Hair follicle dermal papilla cell (primary cell): ENCODE measurements around the gene C6orf226.

- CAGE, long polyA plus RNA = no peak
Measured at GRCh38 chr6:41712434-41713503, 22.6 kb downstream of the TFEB start.

DNA sequence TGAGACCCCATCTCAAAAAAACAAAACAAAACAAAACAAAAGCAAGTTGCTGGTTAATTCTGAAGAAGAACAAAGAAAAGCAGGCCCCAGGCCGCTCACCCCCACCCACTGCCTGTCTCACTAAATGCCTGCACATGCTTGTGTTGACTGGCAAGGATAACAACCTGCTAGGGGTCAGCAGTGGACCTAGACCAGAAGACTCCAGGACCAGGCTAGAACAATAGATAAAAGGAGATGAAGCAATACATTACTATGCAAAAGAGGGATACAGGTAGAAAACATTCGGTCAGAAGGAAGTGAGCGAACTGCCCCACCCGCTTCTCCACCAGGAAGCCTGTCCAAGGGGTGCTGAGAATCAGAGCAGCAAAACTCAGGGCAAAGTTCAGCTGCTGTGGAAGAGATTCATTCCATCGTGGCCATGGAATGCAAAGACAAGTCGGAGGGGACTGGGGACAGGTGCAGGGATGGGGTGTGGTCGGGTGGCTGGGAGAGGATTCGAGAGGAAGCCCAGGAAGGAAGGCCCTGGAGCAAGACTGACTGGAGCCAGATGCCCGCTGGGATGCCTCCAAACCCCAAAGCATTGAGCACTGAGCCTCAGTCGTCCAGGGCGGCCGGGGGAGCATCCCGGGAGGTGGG is 5.4 kb downstream of the PGC start:
- CAGE, long polyA plus RNA = no peak

DNA sequence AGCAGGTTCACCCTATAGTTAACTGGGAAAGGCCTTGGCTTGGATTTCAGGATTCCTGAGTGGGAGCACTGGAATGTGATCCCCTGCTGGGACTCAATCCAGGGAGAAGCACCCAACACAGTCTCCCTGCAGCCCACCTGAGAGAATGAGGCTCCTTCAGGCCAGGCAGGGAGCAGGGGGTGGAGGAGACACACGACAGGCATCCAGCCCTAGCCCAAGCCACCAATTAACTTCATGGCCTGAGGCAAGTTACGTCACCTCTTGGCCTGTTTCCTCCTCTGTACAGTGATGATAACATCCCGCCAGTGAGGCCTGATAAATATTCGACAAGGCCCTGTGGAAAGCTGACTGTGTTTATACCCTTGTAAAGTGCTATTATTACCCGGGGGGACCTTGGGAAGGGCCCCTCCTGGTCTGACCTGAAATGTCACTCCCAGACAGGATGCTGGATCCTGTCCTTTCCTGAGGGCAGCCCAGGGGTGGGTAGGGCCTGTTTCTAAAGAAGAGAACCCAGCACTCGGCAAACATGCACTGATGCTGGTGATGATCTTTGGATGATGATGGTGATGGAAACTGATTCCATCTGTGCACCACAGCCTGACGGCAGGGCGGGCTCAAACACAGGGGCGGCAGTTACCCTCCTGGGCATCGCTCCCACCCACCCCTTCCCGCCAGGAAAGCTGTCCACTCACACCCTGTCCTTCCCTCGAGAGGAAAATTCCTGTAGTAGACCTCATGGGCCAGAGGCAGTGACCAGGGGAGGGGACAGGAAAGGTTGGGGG is 12.4 kb downstream of the FRS3 start:
- CAGE, long polyA plus RNA = no peak

DNA sequence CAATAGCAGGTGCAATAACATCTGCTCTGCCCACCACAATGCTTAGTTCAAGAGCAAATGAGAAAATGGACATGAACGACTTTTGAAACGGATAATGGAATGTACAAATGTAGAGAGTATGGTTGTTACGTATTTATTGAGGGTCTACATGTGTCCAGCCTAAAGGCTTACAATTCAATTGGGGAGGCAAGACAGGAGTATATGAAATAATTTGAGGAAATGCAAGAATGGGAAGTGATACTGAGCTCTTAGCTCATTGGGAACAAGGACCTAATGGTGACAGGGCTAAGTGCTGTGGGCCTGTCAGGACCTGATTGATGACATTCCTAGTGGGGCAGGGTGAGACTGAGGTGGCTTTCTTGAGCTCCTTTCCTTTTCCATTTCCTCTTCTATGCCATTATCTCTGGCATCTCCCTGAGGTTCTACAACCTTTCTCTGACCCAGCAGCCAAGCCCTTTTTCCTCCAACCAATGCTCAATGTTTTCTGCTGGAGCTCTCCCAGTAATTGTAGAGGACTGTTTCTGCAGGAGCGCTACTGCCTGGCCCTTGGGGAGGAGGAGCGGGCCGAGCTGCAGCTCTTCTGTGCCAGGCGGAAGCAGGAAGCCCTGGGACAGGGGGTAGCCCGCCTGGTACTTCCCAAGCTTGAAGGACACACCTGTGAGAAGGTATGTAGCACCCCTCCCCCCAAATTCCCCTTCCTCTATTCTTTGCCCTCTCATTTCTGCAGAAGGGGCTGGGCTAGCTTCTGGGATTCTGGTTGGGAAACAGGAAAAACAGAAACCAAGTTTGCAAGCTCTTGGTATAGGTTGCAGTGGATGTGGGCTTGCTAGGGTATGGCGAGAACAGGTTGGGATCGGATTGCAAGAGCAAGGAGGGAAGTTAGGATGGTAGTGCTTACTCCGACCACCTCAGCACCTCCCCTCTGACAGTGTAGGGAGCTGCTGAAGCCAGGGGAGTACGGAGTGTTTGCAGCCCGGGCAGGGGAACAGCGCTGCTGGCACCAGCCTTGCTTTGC is 2.8 kb upstream of the TOMM6 start:
- CAGE, long polyA plus RNA = no peak

GRCh38 chr6:41858534-41858959 is 36.6 kb downstream of the USP49 start:
- CAGE, long polyA plus RNA = no peak

DNA sequence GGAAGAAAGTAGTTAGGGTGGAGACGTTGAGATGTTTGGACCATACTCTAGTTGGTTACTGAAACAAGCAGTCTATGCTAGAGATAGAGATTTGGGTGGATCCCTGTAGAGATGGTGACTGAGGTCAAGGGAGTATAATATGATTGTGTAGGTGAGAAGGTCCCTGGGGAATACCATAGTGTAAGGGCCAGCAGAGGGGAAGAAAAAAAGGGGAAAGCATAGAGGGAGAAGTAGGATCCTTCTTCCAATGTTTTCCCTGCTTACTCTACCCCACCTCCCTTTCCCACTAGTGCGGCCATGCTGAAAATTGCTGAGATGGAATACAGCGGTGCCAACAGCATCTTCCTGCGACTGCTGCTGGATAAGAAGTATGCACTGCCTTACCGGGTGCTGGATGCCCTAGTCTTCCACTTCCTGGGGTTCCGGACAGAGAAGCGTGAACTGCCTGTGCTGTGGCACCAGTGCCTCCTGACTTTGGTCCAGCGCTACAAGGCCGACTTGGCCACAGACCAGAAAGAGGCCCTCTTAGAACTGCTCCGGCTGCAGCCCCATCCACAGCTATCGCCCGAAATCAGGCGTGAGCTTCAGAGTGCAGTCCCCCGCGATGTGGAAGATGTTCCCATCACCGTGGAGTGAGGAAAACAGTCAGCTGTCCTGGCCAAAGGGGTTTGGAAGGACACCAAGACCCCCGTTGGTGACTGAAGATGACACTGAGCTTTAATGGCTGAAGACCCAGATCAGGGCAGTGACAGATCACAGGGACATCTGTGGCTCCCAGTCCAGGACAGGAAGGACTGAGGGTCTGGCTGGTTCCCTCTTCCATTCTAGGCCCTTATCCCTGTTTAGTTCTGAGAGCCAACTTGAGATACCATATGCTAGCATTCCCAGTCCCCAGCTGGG is 9.3 kb downstream of the CCND3 start:
- CAGE, long polyA plus RNA = no peak

DNA sequence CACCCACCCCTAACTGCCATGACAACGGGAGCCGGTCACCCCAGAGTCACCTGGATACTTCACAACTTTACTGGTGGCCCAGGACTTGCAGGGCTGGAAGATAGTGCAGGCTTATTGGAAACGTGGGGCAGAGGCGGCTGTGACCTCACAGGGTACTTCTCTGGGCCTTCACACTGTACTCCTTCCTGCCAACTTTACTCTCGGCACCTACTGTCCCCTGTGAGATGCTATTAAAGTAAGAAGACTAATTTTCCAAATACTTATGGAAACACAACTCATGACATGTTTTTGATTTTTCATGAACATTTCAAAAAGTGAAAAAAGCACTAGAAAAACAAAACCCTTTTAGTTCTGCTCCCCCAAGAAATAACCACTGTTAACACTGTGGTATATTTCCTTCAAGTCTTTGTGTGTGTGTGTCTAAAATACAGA is 19.0 kb upstream of the TAF8 start:
- CAGE, long polyA plus RNA = no peak

DNA sequence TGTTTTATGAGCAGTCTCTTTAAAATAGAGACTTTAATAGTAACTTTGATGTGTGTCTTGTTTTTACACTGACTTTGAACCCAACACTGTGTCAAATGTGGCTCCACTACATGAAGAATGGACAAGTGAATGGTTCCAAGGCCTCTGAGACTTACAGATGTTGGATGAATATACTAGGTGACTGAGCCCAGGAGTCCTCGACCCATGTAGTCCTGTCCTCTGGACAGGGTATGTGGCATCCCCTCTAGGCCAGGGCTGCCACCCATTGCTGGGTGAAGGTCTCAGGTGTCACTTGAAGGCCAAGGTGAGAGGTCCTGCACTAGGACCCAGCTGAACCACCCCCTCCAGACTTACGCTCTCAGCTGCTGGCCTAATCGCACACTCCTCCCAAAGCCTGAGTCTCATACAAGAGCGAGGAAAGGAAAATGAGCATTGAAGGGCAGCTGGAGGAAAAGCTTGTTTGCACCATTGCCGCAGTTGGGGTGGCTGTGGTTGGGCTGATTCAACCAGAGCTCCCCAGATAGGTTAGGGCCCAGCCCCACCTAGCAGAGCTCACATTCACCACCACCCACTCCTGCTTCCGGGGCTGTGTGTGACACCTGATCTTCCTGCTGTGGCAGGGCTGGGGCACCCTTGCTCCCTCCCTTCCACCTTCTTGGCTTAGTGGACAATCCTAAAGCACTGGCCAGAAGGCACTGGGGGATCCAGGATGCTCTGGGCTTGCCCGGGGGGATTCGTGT is 11.0 kb upstream of the TAF8 start:
- CAGE, long polyA plus RNA = no peak

DNA sequence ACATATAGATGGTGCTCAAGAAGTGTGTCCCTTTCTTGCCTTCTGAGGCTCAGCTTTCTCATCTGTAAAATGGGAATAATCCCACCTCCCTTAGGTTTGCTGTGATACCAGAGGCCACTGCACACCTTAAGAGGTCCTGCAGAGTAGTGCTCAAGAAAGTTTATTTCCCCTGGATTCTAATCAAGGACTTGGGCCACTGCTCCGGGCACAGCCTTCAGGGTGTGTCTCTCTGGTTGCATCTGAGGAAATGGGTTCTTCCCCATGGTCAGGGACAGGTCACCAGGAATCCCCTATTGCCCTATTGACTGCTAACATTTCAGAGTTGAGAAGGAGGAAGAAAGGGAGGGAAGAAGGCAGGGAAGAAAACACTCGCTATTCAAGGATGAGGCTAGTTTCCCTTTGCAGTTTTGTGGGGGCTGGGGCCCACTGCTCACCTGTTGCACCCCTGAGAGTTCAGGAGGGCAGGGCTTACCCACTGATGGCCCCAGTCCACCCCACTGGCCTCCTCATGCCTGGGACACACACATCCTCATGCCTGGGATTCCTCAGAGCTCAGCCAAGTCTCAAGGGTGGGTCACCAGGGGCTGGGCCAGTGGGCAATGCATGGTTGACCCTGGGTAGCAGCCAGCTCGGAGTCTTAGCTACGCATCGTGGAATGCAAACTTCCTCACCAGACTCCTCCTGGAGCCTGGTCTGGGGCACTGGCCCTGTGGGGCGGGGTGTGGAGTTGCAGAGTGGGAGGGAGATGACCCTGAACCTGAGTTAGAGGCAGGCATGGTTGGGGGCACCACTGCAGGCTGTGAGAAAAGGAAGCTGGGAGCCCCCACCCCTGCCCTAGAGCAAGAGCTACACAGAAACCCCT is 21.2 kb downstream of the C6orf132 start:
- CAGE, long polyA plus RNA = no peak

- CAGE, long polyA plus RNA = no peak
Measured at GRCh38 chr6:42137258-42137753, 5.1 kb downstream of the C6orf132 start.

DNA sequence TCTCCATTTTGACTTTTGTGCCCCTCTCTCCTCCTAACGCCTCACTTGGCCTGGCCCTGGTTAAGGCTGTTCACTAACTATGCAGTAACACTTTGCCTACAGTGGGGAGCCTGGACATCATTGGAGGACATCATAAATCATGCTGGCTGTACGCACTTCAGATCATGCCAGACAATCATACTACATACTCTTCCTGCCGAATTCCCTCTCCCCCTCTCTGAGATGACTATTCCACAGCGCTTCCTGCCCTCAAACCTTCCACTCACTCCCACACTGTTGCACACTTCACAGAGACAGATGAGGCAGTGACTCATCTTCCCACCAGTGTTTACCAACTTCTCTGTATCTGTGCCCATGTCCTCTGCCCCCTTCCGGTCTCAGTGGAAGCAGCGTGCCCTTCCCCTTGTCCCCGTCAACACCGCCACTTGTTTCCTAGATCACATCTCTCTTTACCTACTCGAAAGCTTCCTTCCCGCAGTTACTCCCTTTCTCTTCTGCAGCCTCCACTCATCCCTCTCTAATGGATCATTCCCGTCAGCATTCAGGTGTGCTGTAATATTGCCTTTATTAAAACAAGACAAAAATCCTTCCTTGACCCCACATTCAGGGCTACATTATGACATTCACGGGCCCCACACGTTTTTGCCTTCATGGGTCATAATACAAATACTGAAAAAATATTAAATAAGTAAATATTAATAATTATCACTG is 3.3 kb upstream of the GUCA1B start:
- CAGE, long polyA plus RNA = no peak

DNA sequence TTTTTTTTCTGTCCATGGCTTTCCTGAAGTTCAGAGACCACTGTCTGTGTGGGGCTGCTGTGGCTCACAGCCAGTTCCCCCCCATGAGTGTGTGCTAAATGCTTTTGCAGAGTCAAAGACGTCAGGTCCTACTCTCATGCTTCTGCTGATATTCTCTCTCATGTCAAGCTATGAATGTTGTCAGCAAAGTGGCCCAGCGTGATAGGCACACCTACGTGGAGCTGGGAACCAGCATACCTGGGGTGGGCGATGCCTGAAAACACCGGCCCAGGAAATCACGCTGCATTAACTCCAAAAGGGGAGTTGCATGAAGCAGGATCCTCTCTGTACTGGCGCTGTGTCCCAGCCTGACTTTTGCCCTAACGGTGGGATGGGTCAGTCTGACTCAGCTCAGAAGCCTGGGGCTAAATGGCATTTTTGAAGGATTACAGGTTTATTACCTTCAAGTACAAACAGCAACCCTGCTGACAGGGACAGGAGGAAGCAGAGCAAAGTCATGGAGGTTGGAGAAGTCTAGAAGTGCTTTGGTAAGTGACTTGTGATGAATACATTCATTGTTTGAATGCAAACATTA is 9.0 kb upstream of the MRPS10 start:
- CAGE, long polyA plus RNA = no peak

DNA sequence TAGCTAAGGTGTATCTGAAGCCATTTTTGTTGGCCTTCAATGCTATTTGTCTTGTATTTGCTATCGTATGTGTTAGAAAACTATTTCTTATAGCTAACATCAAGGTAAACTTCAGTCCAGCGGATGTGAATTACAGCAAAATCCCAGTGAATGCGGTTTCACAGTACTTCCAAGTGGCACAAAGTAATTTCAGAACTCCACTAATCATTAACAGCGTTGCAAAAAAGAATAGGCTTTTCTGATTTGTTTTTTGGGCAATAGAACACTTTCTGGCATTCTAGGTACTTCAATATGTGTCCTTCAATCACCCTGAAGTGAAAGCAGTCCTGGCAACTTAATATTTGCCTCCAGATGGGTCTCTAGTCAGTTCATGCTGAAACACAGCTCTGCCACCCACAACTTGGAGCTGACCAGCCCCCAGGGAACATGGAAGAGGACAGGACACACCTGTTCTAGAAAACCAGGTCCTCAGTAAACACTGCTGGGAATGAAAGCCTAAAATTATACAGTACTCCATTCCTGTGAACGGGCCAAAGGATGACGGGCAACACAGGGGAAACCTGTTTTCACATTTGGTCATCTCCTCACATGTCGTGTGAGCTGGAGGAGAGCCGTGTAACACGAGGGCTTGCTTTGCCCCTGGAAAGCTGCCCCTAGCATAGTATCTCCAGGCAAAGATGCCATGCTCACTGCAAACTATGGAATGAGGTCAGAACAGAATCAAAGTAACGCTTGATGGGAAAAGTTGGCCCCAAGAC is 9.7 kb upstream of the MRPS10 start:
- CAGE, long polyA plus RNA = no peak

- CAGE, long polyA plus RNA = no peak
Measured at GRCh38 chr6:42269564-42270084, 52.0 kb upstream of the MRPS10 start.

- CAGE, long polyA plus RNA = no peak
Measured at GRCh38 chr6:42281065-42282069, 63.7 kb upstream of the MRPS10 start.

DNA sequence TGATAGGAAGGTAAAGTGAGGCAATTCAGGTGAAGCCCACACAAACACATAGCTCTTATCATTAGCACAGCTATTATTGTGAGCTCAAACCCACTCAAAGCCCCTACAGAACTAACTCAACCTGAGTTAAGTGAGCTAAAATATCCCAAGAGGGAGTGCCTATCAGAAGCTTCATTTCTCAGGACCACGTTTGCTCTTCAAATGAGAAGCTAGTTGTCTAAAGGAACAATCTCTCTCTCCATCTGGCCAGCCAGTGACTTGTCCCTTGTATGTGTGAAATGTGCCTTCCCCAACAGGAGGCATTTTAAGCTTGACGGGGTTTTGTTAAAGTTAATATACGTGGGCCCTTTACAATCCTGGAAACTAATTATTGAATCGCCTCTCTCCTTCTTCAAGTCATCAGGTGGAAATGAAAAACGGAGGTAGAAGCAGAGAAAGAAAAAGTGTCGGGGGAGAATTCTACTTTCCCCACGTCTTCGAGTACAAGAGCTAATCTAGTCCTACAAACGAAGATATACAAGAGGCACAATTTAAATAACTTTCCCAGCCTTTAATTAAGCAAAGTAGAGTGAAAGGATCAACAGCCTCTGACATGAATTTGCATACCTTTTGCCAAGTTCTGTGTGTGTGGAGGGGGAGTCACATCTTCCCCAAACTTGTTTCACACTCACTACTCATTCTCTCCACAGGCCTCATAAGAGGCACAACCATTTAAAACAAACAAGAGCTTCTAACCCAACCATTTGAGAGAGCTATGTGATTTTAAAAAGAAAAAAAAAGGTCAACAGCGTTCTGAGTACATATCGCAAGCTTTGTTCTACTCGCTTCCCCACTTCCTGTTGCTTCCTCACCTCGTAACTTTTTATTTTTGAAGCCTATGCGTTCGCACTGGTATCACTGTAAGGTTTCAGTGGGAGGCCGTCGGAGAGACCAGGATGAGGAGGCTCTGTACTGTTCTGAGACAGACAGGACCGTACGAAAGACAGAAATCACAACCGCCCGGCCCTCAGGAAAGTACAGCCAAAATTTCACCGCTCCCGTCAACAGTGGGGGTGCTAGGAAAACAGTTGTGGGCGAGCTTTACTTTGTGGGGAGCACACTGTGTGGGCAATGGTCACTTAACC is 61.7 kb downstream of the TRERF1 start:
- CAGE, long polyA plus RNA = no peak

DNA sequence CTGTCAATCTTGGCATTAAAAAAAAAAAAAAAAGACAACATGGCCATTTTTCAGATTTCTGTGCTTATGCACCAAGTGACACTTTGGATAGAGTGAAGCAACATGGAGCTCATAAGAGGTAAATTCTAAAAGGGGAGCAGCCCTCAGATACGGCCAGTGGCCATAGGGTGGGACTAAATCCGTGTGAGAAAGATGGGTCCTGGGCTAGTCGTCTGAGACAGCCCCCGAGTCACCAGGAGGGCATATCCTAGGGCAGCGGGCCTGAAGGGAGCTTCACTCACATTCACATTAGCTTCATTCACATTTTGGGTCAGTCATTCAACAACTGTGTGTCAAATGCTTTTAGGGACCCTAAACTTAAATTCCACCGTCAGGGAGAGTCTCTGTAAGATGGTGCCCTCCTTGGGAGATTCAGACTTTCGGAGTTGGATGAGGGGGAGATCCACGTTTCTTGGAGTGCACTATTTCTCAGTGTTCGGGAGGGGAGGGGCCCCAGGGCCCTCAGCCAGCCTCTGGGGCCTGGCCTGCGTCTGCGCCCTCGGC is 24.5 kb downstream of the PRPH2 start:
- CAGE, long polyA plus RNA = no peak

DNA sequence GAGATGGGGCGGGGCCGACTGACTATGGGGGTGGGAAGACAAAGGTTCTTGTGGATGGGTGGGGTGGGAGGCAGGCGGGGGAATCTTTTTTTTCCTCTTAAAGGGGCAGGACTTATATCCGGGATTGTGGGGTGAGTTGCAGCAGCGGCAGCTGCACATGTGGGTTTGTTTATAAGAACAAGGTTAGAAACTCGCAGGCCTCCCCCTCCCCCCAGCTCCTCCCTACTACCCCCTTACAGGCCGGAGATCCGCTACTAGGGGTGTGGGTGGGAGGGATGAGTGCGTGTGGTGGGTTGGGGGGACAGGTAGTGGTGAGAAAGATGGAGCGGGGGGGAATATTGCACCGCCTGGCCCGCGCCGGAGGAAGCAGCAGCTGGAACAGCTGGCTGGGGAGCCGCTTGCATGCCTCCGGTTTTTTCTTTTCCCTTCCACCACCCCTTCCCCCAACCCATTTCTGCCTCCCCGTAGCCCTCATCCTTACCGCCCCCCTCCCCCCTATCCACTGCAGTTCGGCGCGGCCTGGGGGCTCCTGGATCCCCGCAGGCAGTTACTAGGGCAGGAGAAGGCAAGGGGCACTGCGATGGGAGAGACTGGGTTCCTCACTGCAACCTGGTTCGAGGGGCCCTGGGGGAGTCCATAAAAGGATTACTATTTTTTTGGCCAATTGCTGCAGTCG is 467 bp upstream of the TBCC start:
- CAGE, long polyA plus RNA = no peak

DNA sequence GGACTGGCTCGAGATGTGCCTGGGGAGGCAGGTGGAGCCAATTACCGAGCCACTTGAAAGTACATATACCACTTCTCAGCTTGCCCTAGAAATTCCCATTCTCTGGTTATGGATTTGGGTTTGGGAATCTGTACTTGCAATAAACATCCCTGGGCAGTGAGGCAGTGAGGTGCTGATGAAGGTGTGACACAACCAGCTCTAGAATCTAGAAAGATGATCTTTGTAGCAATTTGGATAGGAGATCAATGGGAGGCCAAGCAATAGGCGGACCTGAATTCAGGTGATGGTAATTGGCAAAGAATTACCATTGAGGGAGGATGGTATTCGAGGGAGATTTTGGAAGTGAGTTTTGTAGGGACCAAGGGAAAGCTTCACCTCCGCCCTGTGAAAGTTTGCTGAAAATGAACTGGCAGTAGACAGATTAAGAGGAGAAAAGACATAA is 9.3 kb upstream of the BICRAL start:
- CAGE, long polyA plus RNA = no peak

GRCh38 chr6:42890717-42891085 is at the start of gene C6orf226:
Gene C6orf226, minus strand, starts transcription at chr6:42890821.
- CAGE, long polyA plus RNA = no peak